NT2/D1 (cell line): ENCODE results near the genes TMEM168, FOXP2 and ST7.

DNA sequence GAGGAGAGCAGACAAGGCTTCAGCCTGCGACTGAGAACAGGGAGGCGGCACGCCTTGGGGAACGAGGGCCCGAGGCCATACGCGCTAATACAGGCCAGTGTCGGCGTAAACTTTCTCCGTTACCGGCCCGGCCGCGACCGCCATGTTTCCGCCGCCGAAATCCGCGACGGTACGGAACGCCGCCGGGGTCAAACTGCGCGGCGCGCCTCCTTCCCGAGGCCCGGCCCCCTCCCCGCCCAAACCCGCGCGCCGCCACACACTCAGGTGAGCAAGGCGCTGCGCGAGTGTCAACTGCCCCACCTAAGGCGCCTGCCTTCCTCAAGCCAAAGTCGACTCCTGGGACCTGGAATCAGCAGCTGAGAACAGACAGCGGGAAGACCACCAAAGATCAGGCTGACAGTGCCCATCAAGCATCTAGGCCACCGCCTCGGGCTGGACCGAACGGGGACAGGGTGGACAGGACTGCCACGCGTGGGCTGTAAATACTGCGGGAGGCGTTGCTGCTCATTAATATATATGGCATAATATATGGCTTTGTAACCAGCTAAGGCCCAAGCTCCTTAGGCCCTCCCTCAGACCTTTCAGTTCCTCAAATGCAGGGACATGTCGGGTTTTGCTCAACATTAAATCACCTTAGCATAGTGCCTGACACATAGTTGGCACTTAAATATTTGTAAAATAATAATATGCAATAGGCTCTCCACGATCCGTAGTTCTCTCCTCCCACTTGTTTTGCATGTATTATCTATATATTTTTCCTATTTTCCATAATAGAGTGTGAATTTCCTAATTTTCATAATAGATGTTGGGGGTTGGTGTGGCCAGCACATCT lies at the start of gene TMEM168:
Gene TMEM168, minus strand, starts transcription at position 165 of the 832 bp plus-strand sequence.
- RRBS, 2 experiments: under 1% methylated on average over 20 of the region's 53 CpGs

DNA sequence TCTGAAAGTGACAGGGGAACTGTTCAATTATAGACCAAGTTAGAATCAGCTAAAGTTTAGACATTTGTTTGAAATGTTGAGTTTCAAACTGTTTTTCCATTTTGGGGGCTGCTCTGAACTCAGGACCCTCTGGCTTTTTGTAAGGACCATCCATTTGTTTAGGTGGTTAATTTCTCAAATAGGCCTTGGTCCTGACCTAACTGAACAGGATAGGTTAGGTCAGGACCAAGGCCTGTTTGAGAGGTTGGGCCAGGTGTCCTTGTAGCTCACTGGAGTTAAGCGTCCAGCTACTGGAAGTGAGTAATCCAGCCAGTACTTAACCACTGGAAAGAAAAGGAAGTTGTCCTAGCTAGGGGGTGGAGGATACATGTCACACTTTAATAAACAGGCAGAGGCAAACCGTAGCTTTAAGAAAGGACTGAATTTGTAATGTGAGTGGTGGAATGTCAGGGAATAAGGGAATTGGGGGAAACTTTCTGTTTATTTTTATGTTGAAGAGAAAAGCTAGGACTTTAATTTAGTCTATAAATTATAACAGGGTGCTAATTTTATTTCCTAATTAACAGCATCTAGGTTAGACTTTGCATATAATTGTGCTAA lies 50.9 kb upstream of the BMT2 start:
- RRBS, 2 experiments: no CpG with 5 or more reads among the region's 2 CpGs

DNA sequence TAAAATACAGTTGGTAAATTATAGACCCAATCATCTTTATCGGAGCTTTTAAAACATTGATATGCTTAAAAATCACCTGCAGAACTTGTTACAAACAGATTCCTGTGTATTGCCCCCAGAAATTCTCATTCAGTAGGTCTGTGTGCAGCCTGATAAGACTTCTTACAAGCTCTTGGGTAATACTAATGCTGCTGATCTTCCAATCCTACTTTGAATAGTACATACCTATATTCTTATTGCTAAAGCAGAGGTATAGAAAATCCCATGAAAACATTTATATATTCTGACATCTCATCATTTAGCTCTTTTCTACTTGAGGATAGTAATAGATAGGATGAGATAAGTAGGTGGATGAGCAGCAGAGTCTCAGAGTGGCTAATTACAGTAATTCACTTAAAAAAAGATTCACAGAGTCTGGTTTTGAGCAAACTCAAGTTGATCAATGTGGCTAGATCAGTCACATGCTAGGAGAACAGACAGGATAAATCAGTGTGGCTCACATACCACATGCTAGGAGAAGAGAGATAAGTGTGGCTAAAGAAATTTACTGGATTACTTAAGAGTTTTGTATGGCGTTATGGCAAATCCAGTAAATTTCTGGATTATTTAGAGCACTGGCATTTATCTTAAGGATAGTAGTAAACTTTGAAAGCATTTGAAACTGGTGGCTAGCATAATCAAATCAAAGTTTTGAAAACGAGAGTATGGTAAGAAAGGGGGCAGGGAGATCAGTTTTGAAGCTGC lies 201.1 kb upstream of the PPP1R3A start:
- RRBS, 2 experiments: no CpG with 5 or more reads among the region's 3 CpGs

DNA sequence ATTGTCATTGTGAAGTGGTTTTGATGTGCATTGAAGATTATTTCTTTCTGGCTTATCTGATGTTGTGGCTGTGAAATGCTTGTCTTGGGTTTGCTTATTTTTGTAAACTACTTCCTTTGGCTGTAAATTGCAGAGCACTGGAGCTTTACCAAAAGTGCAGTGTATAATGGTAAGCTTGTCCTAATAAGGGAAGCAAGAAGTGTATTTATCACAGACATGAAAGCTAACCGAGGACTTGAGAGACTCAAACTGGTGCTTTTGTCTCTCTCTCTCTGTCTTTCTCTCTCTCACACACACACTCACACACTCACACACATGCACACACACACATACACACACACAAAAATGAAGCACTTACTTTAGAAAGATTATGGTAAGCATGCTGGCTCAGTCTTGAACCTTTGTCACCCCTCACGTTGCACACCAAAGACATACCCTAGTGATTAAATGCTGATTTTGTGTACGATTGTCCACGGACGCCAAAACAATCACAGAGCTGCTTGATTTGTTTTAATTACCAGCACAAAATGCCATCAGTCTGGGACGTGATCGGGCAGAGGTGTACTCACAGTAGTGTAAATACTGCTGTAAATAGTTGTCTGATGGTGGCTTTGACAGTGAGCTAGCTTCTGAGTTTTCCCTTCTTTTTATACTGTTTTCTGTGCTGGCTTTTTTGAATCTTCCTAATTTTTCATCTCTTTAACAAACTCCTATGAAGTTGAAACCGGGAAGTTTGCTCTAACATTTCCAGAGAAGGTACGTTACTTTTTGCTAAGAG lies at the start of gene FOXP2:
Gene FOXP2, plus strand, starts transcription at position 211 of the 778 bp plus-strand sequence.
- RRBS, 2 experiments: no CpG with 5 or more reads among the region's 9 CpGs

DNA sequence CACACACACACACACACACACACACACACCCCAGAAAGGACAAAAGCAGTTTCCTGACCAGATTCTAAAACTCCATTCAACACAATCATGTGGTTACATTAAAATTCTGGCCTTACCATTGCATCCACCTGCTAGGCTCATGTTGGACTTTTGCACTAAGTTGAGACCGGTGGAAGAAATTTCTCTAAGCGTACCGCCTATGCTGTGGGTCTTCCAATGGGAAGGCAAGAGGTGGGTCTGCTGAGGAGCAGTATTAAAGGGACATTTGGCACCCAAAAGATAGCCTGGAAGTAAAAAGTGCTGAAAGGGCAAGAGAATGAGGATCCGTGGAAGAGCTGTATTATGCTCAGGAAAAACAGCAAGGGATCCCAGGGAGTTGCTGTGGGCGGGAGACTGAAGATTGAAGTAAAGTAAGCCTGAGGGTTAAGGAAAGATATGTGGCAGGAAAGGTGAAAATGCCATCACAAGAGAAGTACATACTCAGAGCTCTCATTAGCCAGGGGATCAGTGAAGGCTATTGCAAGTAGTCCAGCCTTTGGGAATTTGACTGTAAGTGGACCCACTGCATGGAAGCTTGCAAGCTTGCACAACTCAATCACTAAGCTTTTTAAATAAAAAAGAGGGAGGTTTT lies 5.2 kb downstream of the FOXP2 start:
- RRBS, 2 experiments: no CpG with 5 or more reads among the region's 5 CpGs

- RRBS, 2 experiments: no CpG with 5 or more reads among the region's 2 CpGs
Measured at GRCh38 chr7:115088866-115089205, 166.9 kb downstream of the MDFIC start.

- RRBS, 2 experiments: no CpG with 5 or more reads among the region's 13 CpGs
Measured at GRCh38 chr7:115229190-115230000, 307.5 kb downstream of the MDFIC start.

DNA sequence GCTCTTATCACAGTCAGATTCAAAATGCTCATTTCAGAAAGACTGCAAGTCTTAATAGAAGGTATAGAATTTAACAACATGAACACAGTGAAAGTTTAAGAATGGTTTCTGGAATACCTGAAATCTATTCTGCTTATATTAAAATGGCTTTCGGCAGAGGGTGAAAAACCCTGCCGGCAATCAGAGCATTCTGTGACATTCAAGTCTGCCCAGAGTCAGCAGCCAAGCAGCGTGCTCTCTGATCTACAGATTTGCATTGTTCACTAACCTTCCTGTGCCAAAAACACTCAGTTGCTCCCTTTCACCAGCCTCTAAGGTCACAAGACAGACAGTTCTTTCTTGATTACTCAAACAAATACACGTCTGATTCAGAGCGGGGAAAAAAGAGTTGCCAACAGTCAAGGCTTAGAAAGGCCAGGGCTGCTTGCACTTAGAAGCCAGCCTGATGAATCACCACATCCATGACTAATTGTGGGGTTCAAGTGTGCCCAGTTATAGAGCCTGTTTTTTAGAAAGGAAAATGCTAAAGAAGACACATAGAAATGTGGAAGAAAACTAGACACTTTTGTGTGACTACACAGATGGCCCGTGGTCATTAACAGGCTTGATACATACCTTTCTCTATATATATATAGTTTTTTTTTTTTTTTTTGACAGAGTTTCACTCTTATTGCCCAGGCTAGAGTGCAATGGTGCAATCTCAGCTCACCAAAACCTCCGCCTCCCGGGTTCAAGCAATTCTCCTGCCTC lies 106.9 kb downstream of the TES start:
- RRBS, 2 experiments: no CpG with 5 or more reads among the region's 8 CpGs

- RRBS, 2 experiments: no CpG with 5 or more reads among the region's 3 CpGs
Measured at GRCh38 chr7:116426162-116426850, 73.2 kb upstream of the CAV2 start.

DNA sequence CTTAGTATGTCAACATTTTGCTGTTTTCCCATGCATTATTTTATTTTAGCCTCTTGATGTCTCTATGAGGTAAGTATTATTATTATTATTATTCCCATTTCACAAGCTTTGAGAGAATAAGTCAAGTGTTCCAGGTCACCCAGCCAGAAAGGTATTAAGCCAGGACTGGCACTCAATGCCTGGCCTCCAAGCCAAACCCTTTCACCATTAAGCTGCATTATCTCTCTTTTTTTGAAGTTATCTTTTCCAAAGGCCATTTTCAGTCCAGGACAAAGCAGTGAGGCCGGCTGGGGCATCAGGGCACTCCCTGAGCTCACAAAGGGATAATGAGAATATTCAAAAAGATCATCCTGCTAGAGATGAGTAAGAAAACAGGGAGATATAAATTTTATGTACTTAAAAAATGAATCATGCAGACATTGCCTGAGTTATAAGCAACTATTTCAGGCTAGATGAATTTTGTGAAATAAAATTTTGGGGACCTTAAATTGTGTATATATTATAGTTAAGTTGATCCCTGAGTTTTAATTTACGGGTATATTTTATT lies 51.5 kb upstream of the CAV2 start:
- RRBS, 2 experiments: no CpG with 5 or more reads among the region's 2 CpGs

- RRBS, 2 experiments: 1 to 4% methylated on average over 18 to 19 of the region's 63 CpGs
Measured at GRCh38 chr7:116499837-116500912, 637 bp downstream of the CAV2 start.

DNA sequence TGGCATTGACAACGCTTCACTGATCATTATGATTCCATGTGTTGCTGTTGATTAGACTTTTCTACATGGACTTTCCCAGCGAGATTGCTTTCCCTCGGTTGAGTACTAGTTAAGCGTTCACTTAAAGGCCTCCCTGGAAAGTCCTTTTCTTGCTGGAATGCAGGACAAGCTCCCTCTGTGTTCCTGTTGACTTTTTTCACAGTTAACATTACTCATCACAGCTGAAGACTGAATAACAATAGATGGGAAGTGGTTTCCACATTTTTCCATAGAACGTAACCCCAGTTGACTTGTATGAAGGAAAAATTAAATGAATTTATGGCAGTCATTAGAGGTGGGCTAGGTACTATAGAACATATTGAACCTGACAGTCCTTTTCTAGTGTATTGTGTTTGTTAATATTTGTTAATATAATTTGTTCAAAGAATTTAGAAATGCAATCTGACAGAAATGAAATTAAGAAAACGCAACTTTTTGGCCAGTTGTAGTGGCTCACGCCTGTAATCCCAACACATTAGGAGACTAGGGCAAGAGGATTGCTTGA lies 2.5 kb upstream of the CAV1 start:
- RRBS, 2 experiments: no CpG with 5 or more reads among the region's 7 CpGs

DNA sequence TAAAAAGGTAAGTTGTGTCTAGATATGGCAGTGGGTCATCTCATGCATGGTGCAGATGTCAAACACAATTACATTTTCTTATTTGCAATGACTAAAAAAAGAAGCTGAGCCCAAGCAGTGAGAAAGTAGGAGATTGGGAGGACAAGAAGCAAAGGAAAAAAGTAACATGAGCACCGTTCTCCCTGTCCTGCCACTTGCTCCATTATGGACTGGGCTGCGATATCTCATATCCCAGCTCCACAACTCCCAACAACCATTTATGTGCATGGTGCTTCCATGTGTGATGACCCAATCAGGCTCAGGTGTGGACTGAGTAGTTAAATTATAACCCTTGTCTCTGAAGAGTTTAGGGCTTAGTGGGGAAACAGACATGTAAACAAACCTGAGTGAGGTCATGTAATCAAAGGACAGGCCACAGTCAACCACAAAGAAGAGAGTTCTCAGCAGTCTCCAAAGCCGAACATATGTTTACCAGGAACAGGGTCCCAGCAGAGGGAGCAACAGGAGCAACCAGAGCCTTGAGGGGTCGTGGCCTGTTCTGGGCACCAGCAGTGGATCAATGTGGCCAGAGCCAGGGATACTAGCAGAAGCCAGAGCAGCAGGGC lies 11.3 kb downstream of the CAV1 start:
- RRBS, 2 experiments: no CpG with 5 or more reads among the region's 4 CpGs

DNA sequence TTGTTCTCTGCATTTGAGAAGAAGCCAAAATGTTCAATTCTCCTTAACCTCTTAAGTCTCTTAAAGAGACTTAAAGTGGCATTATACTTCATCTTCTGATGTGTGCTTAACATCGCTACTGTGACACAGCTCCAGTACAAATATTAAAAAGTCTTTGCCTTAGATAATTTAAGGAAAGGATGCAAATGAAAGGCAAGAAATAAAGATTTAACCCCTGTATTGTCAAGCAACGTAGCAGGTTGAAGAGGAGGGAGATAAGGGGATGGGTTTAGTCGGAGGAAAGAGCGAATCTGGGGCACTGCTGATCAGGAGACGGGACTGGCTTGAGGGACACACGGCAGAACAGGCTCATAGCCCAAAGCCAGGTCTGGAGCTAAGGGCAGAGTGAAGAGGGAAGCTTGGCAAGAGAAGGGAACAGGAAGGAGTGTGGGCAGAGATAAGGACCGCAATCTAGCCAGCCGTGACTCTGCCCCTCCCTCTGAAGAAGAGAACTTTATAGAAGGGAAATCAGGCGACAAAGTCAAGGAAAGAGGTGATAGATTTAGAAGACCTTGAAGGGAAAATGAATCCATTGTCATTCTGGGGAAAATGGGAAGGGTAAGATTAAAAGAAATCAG lies 67.5 kb downstream of the CAV1 start:
- RRBS, 2 experiments: no CpG with 5 or more reads among the region's 9 CpGs

GRCh38 chr7:116686739-116687507 lies 14.9 kb downstream of the MET start:
- RRBS, 2 experiments: no CpG with 5 or more reads among the region's 7 CpGs

- RRBS, 2 experiments: no CpG with 5 or more reads among the region's 4 CpGs
Measured at GRCh38 chr7:116843381-116843805, 19.0 kb upstream of the CAPZA2 start.

DNA sequence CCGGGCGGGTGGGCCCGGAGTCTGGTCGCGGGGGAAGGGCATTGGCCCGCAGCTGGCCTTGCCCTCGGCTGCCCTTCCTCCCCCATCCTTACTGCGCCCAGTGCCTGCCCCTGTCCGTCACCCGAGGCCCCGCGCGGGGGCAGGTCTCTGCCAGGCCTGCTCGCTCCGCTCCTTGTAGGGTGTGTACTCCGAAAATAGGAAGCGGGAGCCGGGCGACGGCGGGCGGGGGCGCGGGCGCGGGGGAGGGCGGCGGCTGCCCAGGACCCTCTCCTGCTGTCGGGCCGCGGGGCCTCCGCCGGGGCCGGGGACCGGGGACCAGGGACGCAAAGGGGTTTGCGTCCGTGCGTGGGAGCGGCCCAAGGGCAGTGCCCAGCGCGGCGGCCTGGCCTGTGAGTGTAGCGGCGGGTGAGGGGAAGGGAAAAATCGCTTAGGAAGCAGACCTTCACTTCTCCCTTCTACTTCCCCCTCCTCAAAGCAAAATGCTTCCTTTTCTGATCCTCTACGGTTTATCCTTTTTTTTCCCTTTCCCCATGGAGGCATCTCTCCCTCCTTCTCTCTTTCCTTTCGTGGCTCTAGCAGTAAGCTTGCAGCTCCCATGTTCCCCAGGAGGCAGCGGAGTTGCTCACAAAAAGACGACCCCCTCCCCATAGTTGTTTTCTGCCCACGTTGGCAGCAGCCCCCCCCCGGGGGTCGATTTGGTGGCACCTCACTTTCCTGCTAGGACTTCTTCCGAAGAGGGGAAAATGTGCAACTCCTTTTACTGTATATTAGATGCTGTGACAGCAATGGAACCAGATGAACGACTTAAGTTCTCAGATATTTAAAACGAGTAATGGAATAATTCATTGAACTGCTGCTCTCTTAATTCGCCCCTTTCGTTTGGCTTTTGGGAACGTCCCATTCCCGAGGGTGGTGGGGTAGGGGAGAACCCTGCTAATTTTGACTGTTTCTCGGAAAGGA lies 592 bp downstream of the CAPZA2 start:
- RRBS, 2 experiments: 1% methylated on average over 5 to 14 of the region's 61 CpGs

DNA sequence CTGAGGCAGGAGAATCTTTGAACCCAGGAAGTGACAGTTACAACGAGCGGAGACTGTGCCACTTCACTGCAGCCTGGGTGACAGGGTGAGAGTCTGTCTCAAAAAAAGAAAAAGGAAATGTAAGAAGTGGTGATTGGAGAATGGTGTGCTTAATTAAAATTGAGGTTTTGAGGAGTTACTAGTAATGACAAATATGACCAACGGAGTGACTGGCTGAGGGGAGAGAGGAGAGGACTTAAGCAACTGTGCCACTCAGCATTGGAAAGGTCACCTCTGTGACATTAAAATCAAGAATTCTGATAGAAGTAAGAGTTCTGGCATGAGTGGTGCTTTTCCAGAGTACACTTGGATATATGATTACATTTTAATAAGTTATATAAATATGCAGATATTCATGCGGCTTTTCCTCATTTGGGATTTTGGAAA lies 31.7 kb upstream of the ST7 start:
- RRBS, 2 experiments: no CpG with 5 or more reads among the region's 4 CpGs

- RRBS, 2 experiments: under 1 to 1% methylated on average over 24 of the region's 59 CpGs
Measured at GRCh38 chr7:116952697-116953577, at the start of gene ST7. Gene ST7, plus strand, starts transcription at chr7:116953501.